HEK293 (cell line): ENCODE measurements around the gene CEP290.

- PRO-cap, result no peak
- RRBS, 2 experiments, result no CpG with 5 or more reads among the region's 4 CpGs
Measured at GRCh38 chr12:81080374-81080966, 2.6 kb downstream of the ACSS3 start.

DNA sequence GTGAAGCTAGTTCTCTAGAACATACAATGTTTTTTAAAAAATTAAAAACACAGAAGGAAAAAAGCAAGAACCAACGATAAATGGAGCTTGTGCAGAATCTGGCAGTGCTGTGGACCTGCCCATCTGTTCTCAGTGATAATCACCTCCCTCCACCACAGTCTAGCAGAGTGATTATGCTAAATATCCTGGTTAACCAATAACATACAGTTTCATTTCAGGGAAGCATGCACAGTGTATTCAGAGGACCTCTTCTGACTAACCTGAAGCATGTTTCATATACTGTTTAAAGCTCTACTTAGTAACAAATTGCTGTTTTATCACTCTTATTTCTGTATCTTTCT is 160.9 kb downstream of the PPFIA2 start:
- PRO-cap, result no peak
- RRBS, 2 experiments, result no CpG with 5 or more reads among the region's 1 CpG

GRCh38 chr12:82523849-82524332 is 162.8 kb upstream of the TMTC2 start:
- PRO-cap, result no peak
- RRBS, 2 experiments, result no CpG with 5 or more reads among the region's 3 CpGs

- PRO-cap, result no peak
- RRBS, 2 experiments, result no CpG with 5 or more reads among the region's 1 CpG
Measured at GRCh38 chr12:82659899-82660246, 26.8 kb upstream of the TMTC2 start.

GRCh38 chr12:83537504-83537918 is 850.8 kb downstream of the TMTC2 start:
- PRO-cap, result no peak
- RRBS, 2 experiments, result no CpG with 5 or more reads among the region's 3 CpGs

GRCh38 chr12:84689479-84690240 is 222.9 kb downstream of the SLC6A15 start:
- PRO-cap, result no peak
- RRBS, 2 experiments, result no CpG with 5 or more reads among the region's 13 CpGs

GRCh38 chr12:84986563-84987071 is 49.5 kb downstream of the TSPAN19 start:
- PRO-cap, result no peak
- RRBS, 2 experiments, result no CpG with 5 or more reads among the region's 3 CpGs

DNA sequence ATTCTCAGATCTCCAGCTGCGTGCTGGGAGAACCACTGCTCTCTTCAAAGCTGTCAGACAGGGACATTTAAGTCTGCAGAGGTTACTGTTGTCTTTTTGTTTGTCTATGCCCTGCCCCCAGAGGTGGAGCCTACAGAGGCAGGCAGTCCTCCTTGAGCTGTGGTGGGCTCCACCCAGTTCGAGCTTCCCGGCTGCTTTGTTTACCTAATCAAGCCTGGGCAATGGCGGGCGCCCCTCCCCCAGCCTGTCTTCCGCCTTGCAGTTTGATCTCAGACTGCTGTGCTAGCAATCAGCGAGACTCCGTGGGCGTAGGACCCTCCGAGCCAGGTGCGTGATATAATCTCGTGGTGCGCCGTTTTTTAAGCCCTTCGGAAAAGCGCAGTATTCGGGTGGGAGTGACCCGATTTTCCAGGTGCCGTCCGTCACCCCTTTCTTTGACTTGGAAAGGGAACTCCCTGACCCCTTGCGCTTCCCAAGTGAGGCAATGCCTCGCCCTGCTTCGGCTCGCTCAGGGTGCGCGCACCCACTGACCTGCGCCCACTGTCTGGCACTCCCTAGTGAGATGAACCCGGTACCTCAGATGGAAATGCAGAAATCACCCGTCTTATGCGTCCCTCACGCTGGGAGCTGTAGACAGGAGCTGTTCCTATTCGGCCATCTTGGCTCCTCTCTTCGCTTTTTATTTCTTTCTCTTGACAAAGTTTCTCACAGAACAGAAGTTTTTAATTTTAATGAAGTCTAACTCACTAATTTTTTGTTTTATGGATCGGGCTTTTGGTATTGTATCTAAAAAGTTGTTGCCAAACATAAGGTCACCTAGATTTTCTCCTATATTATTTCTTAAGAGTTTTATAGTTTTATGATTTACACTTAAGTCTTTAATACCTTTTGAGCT is 38.0 kb downstream of the ALX1 start:
- PRO-cap, result no peak
- RRBS, 2 experiments, result no CpG with 5 or more reads among the region's 34 CpGs

GRCh38 chr12:86838504-86839055 is 582.4 kb upstream of the MGAT4C start:
- PRO-cap, result no peak
- RRBS, 2 experiments, result no CpG with 5 or more reads among the region's 6 CpGs

GRCh38 chr12:88141499-88142614 is at the start of gene CEP290:
CEP290 (minus strand) TSS chr12:88142088.
- PRO-cap, result unidirectional peak, plus-strand start at chr12:88141640; bidirectional peak, plus-strand start at chr12:88141800, minus-strand start at chr12:88141798; bidirectional peak, plus-strand start at chr12:88142307, minus-strand start at chr12:88142088
- RRBS, 2 experiments, result 1 to 2% methylated on average over 6 of the region's 62 CpGs

GRCh38 chr12:88388430-88388983 is 191.8 kb downstream of the KITLG start:
- PRO-cap, result no peak
- RRBS, 2 experiments, result no CpG with 5 or more reads among the region's 3 CpGs

DNA sequence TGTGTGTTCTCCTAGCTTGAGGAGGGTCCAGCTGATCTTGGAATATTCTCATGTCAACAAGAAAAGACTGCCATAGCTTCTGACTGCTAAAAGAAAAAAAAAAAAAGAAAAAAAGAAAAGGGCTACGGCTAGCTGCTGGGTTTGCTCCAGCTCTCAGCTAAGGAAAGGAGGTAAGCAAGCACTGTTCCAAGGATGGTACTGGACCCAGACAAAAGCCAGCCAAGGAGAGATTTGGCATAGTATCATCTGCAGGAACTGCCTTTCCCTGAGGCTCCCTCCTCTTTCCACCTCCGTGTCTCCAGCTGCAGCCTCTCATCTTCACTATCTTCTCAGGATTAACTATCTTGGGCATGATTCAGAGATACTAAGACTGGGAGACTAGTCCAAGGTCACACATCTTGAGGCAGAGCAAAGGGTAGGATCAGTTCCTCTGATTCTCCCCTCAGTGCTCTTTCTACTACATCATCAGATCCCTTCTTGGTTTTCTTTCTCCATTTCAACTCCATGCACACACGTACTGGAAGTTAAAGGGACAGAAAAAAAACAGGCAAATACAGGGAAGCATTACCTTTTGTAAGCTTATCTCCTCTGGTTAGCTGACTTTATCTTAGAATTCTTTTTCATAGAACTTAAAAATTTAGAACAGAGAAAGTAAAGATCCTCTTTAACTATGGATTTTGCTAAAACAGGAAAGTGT is 5.9 kb downstream of the KITLG start:
- PRO-cap, result no peak
- RRBS, 2 experiments, result no CpG with 5 or more reads among the region's 3 CpGs

GRCh38 chr12:88578676-88579506 is 1.4 kb downstream of the KITLG start:
- PRO-cap, result bidirectional peak, plus-strand start at chr12:88579350, minus-strand start at chr12:88579024
- RRBS, 2 experiments, result no CpG with 5 or more reads among the region's 15 CpGs

GRCh38 chr12:88925840-88926039 is 345.5 kb upstream of the KITLG start:
- PRO-cap, result no peak
- RRBS, 2 experiments, result no CpG with 5 or more reads among the region's 2 CpGs

- PRO-cap, result no peak
- RRBS, 2 experiments, result no CpG with 5 or more reads among the region's 5 CpGs
Measured at GRCh38 chr12:89160492-89161206, 191.7 kb downstream of the DUSP6 start.

DNA sequence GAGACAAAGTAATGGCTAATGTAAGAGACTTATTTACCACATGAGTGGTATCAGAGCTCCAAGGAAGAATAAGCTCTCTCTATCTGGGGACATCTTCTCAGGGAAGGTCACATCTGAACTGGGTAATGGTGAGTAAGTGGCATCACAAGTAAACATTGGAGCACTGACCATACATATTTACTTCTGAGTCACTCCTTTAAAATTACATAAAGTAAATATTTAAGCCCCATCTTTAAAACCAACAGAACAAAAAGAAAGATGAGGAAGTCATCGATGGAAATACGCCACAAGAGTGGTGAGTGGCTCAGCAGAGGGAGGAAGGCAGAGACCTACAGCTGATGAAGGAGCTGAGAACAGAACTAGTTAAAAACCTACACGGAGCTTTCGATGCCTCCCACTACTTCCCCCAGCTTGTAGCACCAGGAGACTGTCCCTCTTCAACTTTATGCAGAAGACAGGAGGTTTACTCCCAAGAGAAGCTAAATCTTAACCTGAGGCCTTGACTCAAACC is 159.8 kb downstream of the DUSP6 start:
- PRO-cap, result no peak
- RRBS, 2 experiments, result no CpG with 5 or more reads among the region's 4 CpGs

- PRO-cap, result no peak
- RRBS, 2 experiments, result no CpG with 5 or more reads among the region's 30 CpGs
Measured at GRCh38 chr12:89355057-89356374, 3.2 kb upstream of the DUSP6 start.

DNA sequence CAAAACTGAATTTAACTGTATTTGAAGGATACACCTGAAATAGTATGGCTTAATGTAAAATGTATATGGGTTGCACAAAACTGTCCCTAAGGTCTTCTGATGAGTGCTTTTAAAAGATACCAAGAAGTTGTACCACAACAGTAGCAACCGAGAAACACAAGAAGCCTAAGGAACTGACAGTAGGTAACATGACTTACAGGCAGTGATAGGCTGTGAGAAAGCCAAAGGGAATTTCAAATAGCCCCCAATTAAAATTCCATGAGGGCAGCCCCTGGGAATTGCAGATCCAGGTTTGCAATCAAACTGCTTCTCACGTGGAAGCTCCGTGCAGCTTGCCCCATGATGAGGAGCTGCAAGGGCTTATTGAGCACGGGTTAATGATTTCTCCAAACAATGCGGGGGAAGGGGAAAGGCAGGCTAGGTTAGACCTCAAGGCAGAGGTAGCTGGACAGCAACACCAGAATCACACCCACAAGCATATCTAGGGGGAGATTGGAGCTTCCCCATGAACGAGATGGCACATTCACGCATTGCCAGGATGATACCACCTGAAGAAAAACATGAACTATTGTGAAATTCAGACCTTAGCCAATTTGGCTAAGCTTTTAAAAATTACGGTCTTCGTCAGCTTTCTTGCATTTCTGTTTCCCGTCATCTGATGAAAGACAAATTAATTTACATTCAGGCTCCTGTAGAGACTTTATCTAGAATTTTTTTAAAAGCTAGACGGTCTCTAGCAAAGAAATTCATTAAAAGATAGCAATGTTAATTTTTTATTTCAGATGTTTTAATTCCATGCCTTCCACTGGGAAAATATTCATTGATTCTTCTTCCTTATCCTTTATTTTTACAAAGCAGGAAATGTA is 5.0 kb upstream of the DUSP6 start:
- PRO-cap, result no peak
- RRBS, 2 experiments, result no CpG with 5 or more reads among the region's 11 CpGs

GRCh38 chr12:89382229-89382724 is 30.0 kb upstream of the DUSP6 start:
- PRO-cap, result no peak
- RRBS, 2 experiments, result no CpG with 5 or more reads among the region's 5 CpGs

DNA sequence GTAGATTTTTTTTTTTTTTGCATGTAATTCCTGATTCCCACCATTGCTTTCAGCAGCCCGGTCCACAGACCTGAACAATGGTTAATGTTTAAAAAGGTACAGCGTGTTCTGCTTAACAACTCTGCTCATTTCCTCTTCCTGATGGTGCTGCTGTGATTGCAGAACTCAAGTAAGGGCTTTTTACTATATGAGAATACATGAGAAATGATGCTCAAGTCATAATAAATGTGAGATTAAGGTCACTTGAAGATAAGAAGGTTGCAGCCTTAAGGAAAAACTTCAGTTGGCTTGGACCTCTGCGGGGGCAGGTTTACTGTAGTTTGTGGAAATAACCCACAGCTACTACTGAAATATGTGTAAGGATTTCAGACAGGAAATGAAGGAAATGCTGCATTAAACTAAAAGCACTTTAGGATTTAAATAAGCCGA is 37.9 kb upstream of the DUSP6 start:
- PRO-cap, result no peak
- RRBS, 2 experiments, result no CpG with 5 or more reads among the region's 4 CpGs